Metastatic Lung Carcinoma in the Adrenal Gland (tissue), 1 donor: ENCODE measurements around the gene MZF1.

DNA sequence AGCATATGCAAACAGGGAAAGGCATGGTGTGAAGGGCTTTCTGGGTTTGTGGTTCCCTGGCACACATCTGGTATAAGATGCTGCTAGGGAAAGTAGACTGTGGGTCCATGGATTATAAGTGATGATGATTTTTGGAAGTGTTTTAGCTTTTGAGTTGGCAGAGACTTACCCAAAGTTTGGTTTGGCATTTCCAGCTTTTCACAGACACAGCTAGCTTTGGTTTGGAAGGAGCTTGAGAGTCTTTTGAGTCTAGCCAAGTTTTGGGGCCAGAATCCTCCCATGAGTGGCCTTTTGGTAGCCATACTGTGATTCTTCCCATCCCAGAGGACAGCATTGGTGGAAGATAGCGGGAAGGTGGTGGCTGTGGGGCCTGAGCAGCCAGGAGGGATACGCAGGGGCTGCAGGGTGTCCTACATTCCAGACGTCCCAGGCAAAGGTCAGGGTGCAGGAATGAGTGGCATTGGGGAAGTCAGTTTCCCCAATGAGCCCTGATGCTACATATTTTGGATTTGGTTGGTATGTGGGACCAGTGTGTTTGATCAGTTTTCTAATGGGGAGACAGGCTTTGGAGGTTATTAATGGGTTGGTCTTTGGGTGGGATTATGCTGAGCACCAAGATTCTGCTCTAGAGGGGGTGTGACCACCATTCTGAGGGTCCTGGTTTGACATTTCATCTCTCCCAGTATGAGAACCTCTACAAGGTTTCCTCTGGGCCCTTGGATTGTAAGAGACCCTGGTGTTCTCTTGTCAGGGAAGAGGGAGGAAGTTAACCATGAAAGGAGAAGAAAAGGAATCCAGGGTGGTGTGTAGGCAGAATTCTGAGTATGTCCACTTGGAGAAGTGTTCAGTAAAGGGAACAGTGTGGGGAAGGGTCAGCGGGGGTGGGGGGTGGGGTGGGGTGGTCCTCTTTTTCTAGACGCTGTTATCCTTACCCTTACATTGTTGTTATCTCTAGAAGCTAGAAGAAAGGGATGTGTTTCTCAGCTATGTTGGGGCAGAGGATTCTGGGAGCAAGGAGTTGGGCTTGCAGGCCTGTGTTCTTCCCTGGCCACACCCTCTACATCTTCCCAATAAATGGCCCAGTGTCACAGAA is 2.7 kb downstream of the TRIM28 start:
- PRO-cap = no peak

DNA sequence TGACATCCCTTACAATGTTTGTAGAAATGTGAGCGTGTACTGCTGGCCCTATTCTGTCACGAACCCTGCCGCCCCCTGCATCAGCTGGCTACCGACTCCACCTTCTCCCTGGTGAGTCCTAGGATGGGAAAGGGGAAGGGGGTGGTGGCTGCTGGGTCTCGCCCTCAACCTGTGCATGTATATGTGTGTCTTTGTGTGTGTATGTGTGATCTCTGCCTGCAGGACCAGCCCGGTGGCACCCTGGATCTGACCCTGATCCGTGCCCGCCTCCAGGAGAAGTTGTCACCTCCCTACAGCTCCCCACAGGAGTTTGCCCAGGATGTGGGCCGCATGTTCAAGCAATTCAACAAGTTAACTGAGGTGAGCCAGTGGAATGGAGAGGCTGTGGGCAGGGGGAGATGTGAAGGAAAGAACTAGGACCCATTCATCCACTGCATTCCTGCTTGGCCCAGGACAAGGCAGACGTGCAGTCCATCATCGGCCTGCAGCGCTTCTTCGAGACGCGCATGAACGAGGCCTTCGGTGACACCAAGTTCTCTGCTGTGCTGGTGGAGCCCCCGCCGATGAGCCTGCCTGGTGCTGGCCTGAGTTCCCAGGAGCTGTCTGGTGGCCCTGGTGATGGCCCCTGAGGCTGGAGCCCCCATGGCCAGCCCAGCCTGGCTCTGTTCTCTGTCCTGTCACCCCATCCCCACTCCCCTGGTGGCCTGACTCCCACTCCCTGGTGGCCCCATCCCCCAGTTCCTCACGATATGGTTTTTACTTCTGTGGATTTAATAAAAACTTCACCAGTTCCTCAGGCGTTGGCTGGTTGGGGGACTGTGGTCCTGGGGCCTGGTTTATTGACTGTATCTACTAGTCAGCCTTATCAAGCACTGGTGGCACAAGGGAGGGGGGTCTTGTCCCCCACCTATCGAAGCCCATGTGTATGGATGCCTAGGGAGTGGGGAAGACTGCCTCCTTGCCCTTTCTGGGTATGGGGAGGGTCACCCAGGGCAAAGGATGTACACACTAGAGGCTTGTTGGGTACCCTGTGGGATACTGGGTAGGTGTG is 4.7 kb downstream of the CHMP2A start:
- PRO-cap = no peak

- PRO-cap = bidirectional peak, plus-strand start at chr19:58572971, minus-strand start at chr19:58573058; bidirectional peak, plus-strand start at chr19:58573505, minus-strand start at chr19:58573543
Measured at GRCh38 chr19:58572900-58573868, at the start of gene MZF1. Gene MZF1 (minus strand): TSS chr19:58573335.